Lower leg skin (tissue), 2 donors: Measurements from ENCODE around the genes SAR1B and DCANP1.

DNA sequence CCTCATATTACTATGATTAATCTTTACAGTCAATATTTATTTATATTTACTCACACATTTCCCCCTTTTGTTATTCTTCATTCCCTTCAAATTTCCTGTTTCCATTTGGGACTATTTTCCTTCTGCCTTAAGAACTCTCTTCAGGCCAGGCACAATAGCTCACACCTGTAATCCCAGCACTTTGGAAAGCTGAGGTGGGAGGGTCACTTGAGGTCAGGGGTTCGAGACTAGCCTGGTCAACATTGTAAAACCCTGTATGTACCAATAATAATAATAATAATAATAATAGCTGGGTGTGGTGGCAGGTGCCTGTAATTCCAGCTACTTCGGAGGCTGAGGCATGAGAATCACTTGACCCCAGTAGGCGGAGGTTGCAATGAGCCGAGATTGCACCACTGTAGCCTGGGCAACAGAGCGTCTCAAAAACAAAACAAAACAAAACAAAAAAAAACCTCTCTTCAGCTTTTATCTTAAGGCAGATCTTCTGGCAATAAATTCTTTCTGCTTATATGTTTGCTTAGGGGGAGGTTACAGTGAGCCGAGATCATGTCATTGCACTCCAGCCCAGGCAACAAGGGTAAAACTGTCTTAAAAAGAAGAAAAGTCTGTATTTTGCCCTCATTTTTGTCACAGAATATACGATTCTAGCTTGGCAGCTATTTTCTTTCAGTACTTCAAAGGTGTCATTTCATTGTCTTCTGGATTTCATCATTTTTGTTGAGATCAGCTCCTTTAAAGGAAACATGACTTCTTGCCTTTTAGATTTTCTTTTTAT, 53.7 kb upstream of the PPP2CA start:
- PRO-cap = no peak
- RAMPAGE, long total RNA, 2 experiments = no peak in any of the 2 experiments

- PRO-cap = no peak
- RAMPAGE, long total RNA, 2 experiments = no peak in any of the 2 experiments
These were observed 48.9 kb upstream of the CDKN2AIPNL start for GRCh38 chr5:134460377-134461115.

DNA sequence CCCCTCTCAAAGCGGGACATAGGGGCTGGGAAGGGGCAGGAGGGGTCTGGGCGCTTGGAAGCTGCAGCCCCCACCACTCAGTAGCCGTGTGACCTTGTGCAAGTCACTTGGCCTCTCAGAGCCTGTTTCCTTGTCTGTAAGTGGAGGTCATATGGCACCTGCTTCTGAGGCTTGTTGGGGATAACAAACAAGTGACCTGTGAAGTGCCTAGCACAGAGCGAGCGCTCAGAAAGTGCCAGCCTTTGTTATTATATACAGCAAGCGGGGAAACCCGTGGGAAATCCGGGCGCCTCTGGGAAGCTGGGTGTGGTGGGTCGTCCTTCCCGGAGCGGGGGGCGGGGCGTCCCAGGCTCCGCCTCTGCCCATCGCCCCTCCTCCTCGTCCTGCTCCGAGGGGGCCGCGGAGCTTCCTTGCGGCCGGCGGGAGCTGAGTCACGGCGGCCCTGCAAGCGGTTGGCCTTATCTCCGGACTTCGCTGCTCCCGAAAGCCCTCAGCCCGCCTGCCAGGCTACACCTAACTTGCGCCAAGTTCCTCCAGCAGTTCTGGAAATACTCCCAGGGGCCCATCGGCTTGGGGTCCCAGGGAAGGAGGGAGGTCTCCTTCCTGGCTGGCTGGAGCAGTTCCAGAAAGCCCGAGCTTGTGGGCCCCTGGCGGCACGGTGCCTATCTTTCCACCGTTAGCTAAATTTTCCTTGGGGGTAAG, 54.0 kb upstream of the CDKN2AIPNL start:
- PRO-cap = bidirectional peak, plus-strand start at position 429 of the sequence, minus-strand start at position 294 of the sequence
- RAMPAGE, long total RNA, 2 experiments = no peak in any of the 2 experiments

DNA sequence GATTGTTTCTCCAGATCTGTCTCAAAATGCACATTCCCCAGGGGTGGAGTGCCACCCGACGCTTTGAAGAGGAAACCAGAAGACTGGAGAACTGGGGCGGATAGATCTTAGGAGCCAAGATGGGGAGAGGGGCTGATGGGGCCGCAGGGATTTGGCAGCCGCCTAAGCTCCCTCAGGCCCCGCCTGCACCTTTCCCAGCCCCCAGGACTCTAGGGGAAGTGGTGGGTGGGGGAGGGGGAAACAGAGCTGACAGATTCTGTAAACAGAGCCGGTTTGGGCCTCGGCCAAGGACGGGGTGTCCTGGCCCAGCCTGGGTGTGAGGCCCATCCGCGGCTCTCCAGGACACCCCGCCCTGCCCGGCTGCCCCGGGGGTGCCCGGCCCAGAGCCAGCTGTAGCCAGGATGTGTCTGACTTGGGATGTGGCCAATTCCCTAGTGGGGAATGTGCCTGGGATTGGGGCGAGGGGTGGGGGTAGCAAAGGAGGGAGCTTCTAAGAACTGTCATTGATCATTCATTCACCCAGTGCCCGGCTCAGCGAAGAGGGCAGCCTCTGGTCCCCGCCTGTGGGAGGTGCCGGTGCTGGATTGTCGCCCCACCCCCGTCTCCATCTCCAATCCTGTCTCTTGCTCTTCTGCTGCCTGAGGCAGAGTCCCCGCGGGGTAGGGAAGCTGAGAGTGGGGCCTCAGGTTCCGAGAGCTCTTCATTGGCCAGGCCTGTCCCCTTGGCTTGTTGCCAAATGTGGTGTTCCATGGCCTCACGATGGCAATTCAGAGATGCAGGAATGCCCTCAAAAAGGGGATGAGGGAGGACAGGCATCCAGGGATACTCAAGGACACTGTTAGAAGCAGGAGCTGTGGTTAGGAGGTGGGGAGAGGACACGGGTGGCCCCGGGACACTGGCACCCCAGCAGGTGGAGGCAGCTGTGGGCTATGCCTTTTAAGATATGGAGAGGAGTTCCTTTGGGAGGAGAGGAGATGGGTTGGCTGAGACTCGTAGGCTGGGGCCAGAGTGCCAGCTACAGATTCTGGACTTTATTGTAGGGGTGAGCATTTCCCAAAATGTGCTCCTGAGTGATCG, 54.9 kb upstream of the CDKN2AIPNL start:
- PRO-cap = unidirectional peak, minus-strand start at position 211 of the sequence; bidirectional peak, plus-strand start at position 646 of the sequence, minus-strand start at position 608 of the sequence
- RAMPAGE, long total RNA, 2 experiments = no peak in any of the 2 experiments

DNA sequence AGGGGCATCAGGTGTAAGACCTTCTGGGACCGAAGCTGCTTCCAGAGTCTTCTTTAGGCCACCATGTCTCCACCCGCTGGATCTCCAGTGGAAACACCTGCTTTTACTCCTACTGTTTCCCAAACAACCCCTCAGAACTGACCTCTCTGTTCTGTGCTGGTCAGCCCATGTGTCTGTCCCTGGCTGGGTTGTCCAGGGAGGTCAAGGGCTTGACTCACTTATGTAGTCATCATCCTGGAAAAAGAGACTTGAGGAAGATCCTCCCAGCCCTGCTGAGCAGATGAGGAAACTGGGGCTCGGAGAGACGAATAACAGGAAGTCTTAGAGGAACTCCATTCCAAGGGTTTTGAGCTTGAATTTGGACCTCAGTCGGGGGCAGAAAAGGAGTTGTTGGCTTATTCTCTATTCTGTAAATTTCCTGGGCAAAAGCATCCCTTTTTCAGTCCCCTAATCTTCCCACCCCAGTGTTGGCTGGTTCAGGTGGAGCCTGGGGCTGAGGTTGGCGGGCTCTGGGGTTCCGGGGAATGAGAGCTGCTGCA, 42.6 kb downstream of the JADE2 start:
- PRO-cap = no peak
- RAMPAGE, long total RNA, 2 experiments = no peak in any of the 2 experiments

DNA sequence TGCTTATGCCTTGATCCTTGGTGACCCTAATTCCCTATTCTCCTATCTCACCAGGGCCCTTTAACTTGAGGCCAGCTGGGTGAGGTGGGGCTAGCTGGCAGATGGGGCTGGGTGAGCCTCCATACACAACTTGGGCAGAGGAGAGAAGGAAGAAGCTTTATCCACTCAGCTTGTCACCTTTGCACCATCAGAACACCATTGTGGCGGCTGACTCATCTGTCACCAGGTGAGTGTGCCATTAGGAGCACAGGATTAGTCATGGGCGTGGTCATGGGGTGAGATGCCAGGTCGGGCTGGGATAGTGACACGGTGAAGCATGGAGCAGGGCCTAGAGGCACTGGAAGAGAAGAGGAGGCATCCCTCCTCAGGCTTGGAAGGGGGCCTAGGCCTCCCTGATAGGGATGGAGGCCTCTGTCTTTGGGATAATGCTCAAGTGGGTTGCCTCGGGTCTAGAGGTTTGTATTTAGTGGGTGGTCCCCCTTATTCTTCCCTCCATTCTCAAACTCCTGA, 41.3 kb downstream of the SAR1B start:
- PRO-cap = no peak
- RAMPAGE, long total RNA, 2 experiments = no peak in any of the 2 experiments

GRCh38 chr5:134632308-134633189, at the start of gene SAR1B:
Gene SAR1B, minus strand, starts transcription at chr5:134632828.
- PRO-cap = bidirectional peak, plus-strand start at chr5:134632921, minus-strand start at chr5:134632825
- RAMPAGE, long total RNA, 2 experiments = start-site peak on the minus strand in 2 of 2 experiments, at chr5:134632783-134632815 at its widest, 244 to 286 reads per replicate

- PRO-cap = no peak
- RAMPAGE, long total RNA, 2 experiments = no peak in any of the 2 experiments
These were observed 370 bp upstream of the TXNDC15 start for GRCh38 chr5:134873897-134874105.

- PRO-cap = no peak
- RAMPAGE, long total RNA, 2 experiments = no peak in any of the 2 experiments
These were observed 18.8 kb downstream of the PCBD2 start for GRCh38 chr5:134923453-134924425.

DNA sequence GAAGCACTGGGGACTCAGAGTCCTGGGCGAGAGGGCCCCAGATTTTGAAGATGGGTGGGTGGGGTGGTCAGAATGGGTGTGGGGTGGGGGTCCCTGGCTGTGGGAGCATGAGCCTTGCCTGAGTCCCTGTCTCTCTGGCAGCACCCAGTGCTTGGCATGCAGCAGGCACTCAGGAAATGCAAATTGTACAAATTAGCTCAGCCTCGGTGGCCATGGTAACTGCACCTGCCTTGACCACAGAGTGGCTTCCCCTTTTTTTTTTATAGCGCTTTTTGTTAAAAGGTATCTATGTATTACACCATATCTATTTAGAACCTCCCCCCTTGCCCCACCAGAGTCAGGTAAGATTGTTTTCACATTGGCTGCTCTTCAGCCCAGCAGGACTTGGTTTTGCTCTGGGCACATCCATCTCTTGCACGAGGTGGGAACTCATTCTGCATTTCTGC, 19.3 kb upstream of the PITX1 start:
- PRO-cap = no peak
- RAMPAGE, long total RNA, 2 experiments = no peak in any of the 2 experiments

- PRO-cap = no peak
- RAMPAGE, long total RNA, 2 experiments = no peak in any of the 2 experiments
These were observed 159.8 kb upstream of the PITX1 start for GRCh38 chr5:135193768-135194355.

GRCh38 chr5:135233015-135233489, 166.0 kb downstream of the MACROH2A1 start:
- PRO-cap = no peak
- RAMPAGE, long total RNA, 2 experiments = no peak in any of the 2 experiments

DNA sequence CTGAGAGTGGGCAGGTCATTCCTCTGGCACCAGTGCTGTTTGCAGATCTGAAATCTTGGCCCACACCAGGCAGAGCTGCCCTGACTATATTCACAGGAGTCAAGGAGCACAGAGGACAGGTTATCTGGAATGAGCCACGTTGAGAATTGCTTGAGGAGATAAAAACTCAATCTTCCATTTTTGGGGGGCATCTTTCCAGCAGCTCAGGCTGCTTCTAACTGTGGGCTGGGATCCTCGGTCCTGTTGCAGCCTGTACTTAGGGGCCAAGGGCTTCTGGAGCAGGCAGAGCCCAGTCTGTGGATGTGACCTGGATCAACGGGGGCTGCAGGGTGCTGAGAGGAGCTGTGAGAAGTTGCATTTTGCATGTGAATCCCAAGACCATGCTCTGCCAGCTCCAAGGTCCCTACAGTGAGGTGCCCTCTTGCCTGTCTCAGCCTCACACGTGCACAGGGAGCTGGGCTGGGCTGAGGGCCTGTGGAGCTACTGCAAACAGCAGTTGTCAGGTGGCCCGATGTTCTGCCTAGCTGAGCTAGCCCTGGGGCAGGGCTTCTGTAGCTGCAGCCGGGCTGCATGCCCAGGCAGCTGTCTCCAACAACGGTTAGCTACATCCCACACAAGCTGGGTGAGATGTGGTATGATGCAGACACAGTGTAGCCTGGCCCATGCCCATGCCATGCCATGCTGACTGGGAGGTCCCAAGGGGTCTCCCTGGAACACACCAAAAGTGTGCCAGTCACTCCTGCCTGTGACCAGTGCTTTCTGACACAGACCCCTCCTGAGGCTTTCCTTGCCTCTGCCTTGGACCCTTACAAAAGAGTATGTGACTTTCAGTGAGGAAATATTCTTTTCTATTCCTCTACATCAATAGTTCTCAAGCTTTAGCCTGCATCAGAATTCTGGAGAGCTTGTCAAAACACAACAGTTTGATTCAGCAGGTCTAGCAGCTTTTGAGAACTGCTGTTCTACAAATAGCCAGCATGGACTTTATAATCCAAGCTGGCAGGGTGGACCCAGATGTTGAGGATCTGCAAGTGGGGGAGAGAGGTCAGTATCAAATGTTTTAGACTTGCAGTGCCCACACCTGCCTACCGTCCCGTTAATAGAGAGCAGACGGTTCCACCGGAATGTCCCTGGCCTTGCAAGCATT, 62.0 kb downstream of the MACROH2A1 start:
- PRO-cap = no peak
- RAMPAGE, long total RNA, 2 experiments = no peak in any of the 2 experiments

- PRO-cap = no peak
- RAMPAGE, long total RNA, 2 experiments = no peak in any of the 2 experiments
These were observed 32.2 kb downstream of the MACROH2A1 start for GRCh38 chr5:135366894-135367093.

- PRO-cap = no peak
- RAMPAGE, long total RNA, 2 experiments = no peak in any of the 2 experiments
These were observed 12.1 kb downstream of the MACROH2A1 start for GRCh38 chr5:135386970-135387353.

DNA sequence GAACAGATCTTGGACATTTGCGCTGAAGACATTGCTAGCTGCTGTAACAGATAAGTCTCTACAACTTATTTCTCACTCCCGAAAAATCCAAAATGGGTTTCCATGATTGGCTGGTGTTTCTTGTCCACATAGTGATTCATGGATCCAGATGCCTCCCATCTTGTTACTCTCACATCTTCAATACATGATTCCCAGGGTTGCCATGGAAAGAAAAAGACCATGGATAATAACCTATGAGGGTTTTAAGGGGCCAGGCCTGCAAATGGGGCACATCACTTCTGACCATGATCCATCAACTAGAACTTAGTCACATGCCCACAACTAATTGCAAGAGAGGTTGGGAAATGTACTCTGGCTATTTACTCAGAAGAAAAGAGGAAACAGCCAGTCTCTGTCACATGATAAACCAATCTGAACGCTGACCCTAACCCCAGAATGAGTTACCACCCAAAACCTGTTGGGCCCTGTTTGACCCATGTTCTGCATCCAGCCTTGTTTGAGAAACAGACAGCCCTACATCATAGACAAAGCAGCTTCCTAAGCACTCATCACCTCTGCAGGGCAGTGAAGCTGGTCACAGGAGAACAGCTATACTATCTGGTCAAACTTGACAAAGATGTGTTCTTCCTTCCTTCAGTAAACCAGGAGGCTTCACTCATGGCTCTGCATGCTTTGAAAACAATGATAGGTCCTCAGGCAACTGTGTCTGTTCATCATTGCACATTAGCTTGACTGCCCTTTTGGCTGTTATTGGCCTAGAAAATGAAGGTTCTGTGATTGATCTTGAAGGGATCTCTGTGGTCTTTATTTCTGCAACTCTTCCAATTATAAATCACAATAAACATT, 5.8 kb downstream of the MACROH2A1 start:
- PRO-cap = no peak
- RAMPAGE, long total RNA, 2 experiments = no peak in any of the 2 experiments

GRCh38 chr5:135447150-135447700, at the start of gene DCANP1:
Gene DCANP1, minus strand, starts transcription at chr5:135447348.
- PRO-cap = no peak
- RAMPAGE, long total RNA, 2 experiments = no peak in any of the 2 experiments

DNA sequence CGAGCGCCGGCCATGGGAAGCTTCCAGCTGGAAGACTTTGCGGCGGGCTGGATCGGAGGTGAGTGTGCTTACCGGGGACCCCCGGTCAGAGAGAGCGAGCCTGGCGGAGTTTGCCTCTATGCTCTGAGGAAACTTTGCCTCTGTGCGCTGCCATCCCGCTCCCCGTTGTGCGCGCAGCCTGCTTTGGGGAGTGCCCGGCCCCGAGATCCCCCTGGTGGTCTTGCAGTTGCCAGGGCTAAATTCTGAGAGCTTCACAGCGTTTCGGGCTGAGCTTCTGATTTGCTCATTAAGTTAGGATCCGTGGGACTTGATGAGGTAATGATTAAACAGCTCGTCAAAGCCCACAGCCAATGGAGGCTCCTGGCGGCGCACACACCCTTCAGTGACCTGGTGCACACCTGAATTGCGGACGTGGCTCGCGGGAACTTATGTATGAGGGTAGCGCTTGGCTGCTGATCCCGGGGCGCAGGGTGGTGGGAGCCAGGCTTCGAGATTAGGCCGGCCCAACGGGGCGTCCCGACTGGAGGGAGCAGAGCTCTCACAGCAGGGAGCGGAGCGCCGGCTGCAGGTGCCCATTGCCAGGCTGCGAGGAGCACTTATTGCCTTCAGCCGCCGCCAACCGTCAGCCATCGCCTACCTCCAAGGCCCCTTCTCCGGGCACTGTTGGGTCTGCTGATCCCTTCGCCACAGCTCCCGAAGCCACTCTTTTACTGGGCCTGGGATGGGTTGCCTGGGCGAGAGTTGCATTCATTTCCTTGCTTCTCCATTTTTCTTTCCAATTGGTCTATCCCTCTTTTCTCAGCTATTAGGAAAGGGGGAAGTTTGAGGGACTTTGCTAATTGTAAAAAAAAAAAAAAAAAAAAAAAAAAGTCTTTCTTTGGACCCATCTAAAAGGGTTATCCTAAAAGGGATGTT, 630 bp downstream of the SLC25A48 start:
- PRO-cap = no peak
- RAMPAGE, long total RNA, 2 experiments = no peak in any of the 2 experiments

- PRO-cap = no peak
- RAMPAGE, long total RNA, 2 experiments = no peak in any of the 2 experiments
These were observed 5.9 kb upstream of the IL9 start for GRCh38 chr5:135901623-135901911.

GRCh38 chr5:136036707-136038122, 8.4 kb downstream of the TGFBI start:
- PRO-cap = no peak
- RAMPAGE, long total RNA, 2 experiments = no peak in any of the 2 experiments